IMR-90 (cell line): ENCODE measurements around a stretch of chr18.

GRCh38 chr18:24270480-24270732 is 127.2 kb downstream of the OSBPL1A start:
- RRBS, result no CpG with 5 or more reads among the region's 1 CpG
CAGE:
- cytosol, long polyA plus RNA, result no peak
- long polyA plus RNA, result no peak
- nucleus, long polyA plus RNA, result no peak

DNA sequence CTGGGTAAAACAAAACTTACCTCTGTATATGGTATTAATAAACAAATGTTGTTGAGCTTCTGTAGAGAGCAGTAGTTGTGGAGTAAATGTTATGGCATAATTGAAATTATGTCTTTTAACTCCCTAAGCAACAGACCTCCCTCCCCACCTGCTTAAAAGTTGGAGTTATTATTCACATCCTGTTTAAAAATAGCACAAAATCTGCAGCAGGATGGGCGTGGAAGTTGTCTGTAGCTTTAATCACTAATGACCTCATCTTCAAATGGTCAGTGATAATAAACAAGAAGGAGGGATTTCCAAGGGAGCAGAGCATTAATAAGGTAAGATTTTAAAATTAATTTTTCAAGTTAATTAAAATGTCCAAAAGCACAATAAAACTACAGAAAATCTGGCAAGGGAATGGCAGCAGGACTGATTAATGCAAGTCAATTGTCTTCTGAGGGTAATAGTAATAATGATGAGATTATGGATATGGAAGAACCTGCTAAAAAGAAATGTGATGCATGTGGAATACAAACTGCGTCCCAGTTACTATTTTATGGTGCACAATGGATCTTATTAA is 167.6 kb downstream of the HRH4 start:
- RRBS, result no CpG with 5 or more reads among the region's 2 CpGs
CAGE:
- cytosol, long polyA plus RNA, result no peak
- long polyA plus RNA, result no peak
- nucleus, long polyA plus RNA, result no peak

DNA sequence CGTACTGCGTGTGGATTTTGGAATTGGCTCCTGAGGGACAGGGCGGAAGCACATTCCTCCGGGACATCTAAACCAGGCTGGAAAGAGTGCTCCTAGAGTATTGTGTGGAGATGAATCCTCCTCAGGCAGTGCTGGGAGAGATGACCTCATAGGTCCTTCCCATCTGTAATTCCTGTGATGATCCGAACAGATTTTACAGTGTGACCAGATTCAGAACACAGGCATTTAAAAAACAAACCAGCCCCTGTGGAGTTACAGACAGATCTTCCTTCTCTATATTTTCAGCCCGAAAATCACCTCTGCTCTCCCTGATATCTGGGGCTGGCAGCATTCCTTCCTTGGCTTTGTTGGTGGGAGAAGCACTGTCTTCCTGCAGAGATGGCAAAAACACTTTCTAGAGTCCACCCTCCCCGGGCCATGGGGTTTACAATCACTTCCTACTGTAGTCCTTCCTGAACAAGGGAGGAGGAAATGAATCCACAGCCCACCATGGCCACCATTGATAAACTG is 438.1 kb downstream of the ZNF521 start:
- RRBS, result no CpG with 5 or more reads among the region's 7 CpGs
CAGE:
- cytosol, long polyA plus RNA, result no peak
- long polyA plus RNA, result no peak
- nucleus, long polyA plus RNA, result no peak

- RRBS, result no CpG with 5 or more reads among the region's 4 CpGs
CAGE:
- cytosol, long polyA plus RNA, result no peak
- long polyA plus RNA, result no peak
- nucleus, long polyA plus RNA, result no peak
Observed at GRCh38 chr18:25675366-25675975, 323.5 kb upstream of the ZNF521 start.

DNA sequence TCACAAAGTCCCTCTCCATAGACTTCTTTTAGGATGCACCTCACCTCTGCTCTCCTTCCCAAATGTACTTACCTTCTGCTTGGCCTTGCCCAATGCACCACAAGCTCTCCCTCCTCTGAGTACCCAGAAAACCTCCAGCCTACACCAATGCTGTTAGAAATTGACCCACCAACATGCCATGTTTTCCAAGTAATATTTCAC is 359.5 kb upstream of the ZNF521 start:
CAGE:
- cytosol, long polyA plus RNA, result no peak
- long polyA plus RNA, result no peak
- nucleus, long polyA plus RNA, result no peak

DNA sequence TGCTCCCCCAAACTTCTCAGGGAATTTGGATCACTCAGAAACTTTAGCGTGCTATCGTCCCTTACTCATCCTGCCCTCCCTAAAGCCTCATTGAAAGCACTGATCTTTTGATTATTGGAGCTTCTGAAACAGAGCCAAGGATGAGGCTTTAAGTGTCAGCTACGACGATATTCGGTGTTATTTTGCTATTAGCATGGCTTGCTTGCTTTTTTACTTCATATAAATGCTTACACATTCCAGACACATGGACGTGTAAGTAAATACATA is 27.3 kb upstream of the KCTD1 start:
- RRBS, result no CpG with 5 or more reads among the region's 6 CpGs
CAGE:
- cytosol, long polyA plus RNA, result no peak
- long polyA plus RNA, result no peak
- nucleus, long polyA plus RNA, result no peak

DNA sequence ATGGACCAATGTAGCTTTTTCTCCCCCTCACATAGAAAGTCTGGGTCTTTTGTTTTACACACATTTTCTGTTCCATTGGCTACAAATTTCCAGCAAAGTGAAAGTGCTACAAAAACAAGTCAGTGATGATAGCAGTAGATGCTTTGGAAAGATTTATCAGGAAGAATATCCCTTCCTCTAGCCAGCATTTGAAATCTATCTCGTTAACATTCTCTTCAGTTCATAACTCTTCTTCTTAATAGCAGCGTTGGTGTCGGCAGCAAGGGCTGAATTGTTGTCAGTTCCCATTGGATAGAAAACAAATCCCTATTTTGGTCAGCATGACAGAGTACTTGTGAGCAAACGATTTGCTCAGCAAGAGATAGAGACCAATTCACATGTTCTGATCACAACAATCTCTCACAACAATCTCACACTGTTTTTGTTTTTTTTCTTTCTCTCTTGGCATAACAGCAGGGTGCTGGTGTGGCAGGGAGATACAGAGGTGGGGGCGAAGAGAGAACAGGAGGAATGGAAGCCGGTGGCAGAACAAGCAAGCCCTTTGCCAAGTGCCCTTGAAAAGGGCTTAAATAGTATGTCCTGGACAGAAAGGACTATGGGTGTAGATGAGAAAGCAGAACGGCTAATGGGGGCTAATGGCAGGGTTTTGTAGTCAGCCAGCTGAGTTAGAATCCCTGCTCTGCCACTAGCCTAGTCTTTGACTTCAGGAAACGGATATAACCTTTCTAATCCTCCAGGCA is 102.5 kb upstream of the KCTD1 start:
- RRBS, result no CpG with 5 or more reads among the region's 8 CpGs
CAGE:
- cytosol, long polyA plus RNA, result no peak
- long polyA plus RNA, result no peak
- nucleus, long polyA plus RNA, result no peak

- RRBS, result no CpG with 5 or more reads among the region's 4 CpGs
CAGE:
- cytosol, long polyA plus RNA, result no peak
- long polyA plus RNA, result no peak
- nucleus, long polyA plus RNA, result no peak
Observed at GRCh38 chr18:26697816-26698210, 149.5 kb upstream of the KCTD1 start.

- RRBS, result no CpG with 5 or more reads among the region's 7 CpGs
CAGE:
- cytosol, long polyA plus RNA, result no peak
- long polyA plus RNA, result no peak
- nucleus, long polyA plus RNA, result no peak
Observed at GRCh38 chr18:26703213-26704060, 155.1 kb upstream of the KCTD1 start.

DNA sequence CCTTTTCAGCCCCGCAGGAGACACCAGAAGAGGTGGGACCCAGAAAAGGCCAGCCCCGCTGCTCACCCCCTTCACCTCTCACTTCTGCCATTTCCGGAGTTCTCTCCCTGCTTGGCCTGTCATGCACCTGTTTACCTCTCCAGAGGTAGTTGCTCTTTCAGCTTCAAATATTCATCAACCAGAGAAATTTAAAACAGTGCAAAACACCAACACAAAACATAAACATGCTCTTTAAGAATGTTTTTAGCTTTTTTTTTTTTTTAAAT is 783 bp downstream of the AQP4 start:
- RRBS, result no CpG with 5 or more reads among the region's 3 CpGs
CAGE:
- cytosol, long polyA plus RNA, result no peak
- long polyA plus RNA, result no peak
- nucleus, long polyA plus RNA, result no peak

GRCh38 chr18:28178676-28179326 is 1.9 kb upstream of the CDH2 start:
- RRBS, result no CpG with 5 or more reads among the region's 7 CpGs
CAGE:
- cytosol, long polyA plus RNA, result no peak
- long polyA plus RNA, result no peak
- nucleus, long polyA plus RNA, result no peak

DNA sequence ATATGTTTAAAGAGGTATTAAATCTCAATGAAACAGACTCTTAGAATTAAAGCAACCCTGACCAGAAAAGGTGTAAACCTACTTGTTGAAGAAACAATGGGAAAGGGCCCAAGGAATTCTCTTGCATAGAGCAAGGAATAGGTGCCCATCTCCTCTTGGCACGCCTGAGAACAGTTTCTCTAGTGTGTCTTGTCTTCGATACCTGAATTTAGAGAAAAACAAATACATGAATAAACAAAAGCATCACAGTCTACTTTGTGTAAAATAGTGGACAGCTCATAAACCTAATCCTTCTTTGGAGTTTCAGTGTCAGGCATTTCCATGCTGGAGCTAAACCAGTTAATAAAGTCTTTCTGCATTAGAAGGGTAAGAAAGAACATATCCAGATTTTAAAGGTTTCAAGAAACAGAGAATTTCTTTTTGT is 13.1 kb downstream of the DSC3 start:
- RRBS, result no CpG with 5 or more reads among the region's 2 CpGs
CAGE:
- cytosol, long polyA plus RNA, result no peak
- long polyA plus RNA, result no peak
- nucleus, long polyA plus RNA, result no peak

GRCh38 chr18:31207365-31207993 is 44.8 kb upstream of the DSC1 start:
- RRBS, result no CpG with 5 or more reads among the region's 7 CpGs
CAGE:
- cytosol, long polyA plus RNA, result no peak
- long polyA plus RNA, result no peak
- nucleus, long polyA plus RNA, result no peak

- RRBS, result no CpG with 5 or more reads among the region's 2 CpGs
CAGE:
- cytosol, long polyA plus RNA, result no peak
- long polyA plus RNA, result no peak
- nucleus, long polyA plus RNA, result no peak
Observed at GRCh38 chr18:31429622-31430114, 17.9 kb upstream of the DSG3 start.

GRCh38 chr18:31740105-31740563 is 20.5 kb downstream of the SLC25A52 start:
- RRBS, result no CpG with 5 or more reads among the region's 9 CpGs
CAGE:
- cytosol, long polyA plus RNA, result no peak
- long polyA plus RNA, result no peak
- nucleus, long polyA plus RNA, result no peak

DNA sequence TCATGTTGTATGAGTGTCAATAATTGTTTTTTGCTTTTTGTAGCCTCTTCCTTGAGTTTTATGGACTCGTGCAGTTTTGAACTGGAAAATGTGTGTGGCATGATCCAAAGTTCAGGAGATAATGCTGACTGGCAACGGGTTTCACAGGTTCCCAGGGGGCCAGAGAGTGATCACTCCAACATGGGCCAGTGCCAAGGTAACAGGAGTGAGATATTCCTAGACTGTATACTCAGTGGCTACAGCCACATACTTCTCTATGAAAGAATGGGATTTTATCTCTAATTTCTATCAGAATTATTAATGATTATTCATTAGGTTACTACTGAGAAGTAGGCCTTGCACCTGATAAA is 18.2 kb downstream of the MEP1B start:
- RRBS, result no CpG with 5 or more reads among the region's 2 CpGs
CAGE:
- cytosol, long polyA plus RNA, result no peak
- long polyA plus RNA, result no peak
- nucleus, long polyA plus RNA, result no peak

DNA sequence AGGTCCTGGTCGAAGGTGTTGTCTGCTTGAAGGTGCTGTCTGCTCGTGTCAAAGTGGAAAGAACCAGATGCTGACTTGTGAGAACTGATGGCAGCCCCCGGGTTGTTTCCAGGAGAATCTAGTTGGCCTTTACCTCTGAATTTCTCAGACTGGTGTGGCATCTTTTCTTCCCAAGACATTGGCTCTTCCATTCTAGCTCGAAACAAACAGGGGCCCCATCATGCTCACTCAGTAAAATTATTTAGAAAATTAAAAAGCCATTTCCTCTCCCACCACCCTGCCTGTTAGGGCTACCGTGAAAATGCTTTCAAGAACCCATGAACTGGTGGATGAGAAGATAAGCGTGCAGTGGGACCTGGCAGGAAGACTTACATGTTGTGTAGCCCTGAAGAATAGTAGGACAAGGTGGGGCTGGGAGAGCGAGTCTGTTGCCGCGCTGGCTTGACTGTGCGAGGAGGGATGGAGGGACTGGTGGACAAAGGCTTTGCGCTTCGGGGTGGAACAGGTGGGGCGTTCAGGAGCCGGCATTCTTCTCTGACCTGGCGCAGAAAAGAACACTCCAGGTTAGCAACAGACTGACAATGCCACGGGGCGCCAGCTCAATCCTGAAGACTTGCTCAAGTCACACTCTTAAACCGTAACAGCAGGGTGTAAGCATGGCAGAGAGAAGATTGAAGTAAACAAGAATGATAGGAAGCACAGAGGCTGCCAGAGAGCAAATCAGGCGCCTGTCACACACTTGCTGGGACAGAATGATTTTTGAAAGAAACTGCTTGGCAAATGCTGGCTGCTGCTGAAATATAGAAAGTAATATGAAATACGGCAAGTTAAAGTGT is 80.2 kb downstream of the MEP1B start:
- RRBS, result no CpG with 5 or more reads among the region's 20 CpGs
CAGE:
- cytosol, long polyA plus RNA, result no peak
- long polyA plus RNA, result no peak
- nucleus, long polyA plus RNA, result no peak

GRCh38 chr18:32286890-32288229 is 97.5 kb downstream of the MEP1B start:
- RRBS, result no CpG with 5 or more reads among the region's 36 CpGs
CAGE:
- cytosol, long polyA plus RNA, result no peak
- long polyA plus RNA, result no peak
- nucleus, long polyA plus RNA, result no peak

DNA sequence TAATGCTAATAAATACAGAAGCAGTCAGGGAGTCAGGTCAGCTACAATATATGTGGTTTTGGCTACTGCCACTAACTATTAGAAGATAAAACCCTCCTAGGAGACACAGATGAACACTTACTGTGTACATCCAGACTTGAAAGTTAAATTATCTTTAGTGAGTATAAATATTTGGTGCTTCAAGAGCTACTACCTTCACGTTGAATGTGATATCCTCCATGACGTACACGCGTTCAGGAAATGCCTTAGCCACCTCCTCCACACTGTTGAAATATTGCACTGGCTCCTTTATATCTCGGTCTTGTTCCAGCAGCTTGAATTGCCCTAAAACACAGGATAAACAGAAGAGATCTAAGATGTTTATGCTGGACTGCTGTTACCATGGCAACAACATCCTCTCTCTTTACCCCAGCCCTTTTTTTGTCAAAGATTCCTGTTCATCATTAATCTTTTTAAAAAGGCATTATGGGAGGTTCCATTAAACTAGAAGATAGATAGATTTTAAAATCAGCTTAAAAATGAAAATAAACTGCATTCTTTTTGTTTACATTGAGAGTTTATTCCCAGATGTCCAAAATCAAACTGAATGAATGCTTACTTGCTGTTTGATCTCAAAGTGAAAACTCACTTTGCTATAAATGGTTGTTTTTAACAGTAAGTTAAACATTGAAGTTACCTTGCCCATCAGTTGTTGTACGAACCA is 120.3 kb downstream of the MEP1B start:
- RRBS, result no CpG with 5 or more reads among the region's 6 CpGs
CAGE:
- cytosol, long polyA plus RNA, result no peak
- long polyA plus RNA, result no peak
- nucleus, long polyA plus RNA, result no peak

GRCh38 chr18:32349695-32350111 is 121.0 kb downstream of the GAREM1 start:
- RRBS, result no CpG with 5 or more reads among the region's 4 CpGs
CAGE:
- cytosol, long polyA plus RNA, result no peak
- long polyA plus RNA, result no peak
- nucleus, long polyA plus RNA, result no peak